ENCODE measurements around a stretch of chr1.

- RRBS, result no CpG with 5 or more reads among the region's 15 CpGs
Measured at GRCh38 chr1:234553491-234554083, 56.4 kb downstream of the IRF2BP2 start.

DNA sequence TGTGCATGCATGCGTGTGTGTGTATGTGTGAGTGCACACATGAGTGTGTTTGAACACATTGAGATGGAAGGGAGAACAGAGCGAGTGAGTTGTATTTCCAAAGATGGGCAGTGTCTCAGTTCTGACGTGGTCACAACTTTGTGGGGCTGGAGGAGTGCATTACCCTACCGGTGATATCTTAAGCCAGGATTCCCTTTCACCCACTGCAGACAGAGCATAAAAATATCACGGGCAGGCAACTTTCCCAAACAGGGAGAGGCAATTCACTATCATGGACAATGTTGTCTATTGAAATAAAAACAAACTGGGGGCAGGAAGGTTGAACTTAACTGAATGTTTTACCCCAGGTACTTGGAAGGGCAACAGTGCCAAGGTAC is 27.7 kb downstream of the IRF2BP2 start:
- RRBS, result no CpG with 5 or more reads among the region's 5 CpGs

DNA sequence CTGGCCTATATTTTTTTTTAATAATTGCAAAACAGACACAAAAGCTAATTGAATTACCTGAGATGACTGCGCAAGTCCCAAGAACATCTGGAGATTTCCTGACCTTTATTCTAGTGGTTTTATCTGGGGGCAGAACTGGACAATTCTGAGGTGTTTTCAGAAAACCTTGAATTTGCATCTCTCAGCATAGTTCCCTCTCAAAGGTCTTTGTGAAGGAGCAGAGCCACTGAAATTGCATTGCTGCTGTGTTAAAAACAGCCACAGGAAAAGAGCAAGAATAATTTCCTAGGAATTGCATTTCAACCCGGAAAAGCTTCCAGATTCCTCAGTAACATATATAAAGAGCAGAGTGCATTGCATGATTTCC is 11.3 kb downstream of the IRF2BP2 start:
- RRBS, result no CpG with 5 or more reads among the region's 2 CpGs

- RRBS, result no CpG with 5 or more reads among the region's 11 CpGs
Measured at GRCh38 chr1:234605928-234606915, 3.8 kb downstream of the IRF2BP2 start.

GRCh38 chr1:234627409-234627976 is 17.5 kb upstream of the IRF2BP2 start:
- RRBS, result no CpG with 5 or more reads among the region's 8 CpGs

GRCh38 chr1:234670936-234671284 is 60.9 kb upstream of the IRF2BP2 start:
- RRBS, result no CpG with 5 or more reads among the region's 7 CpGs

- RRBS, result no CpG with 5 or more reads among the region's 7 CpGs
Measured at GRCh38 chr1:234725091-234725763, 115.2 kb upstream of the IRF2BP2 start.

GRCh38 chr1:234825454-234826221 is 215.7 kb upstream of the IRF2BP2 start:
- RRBS, result no CpG with 5 or more reads among the region's 8 CpGs

DNA sequence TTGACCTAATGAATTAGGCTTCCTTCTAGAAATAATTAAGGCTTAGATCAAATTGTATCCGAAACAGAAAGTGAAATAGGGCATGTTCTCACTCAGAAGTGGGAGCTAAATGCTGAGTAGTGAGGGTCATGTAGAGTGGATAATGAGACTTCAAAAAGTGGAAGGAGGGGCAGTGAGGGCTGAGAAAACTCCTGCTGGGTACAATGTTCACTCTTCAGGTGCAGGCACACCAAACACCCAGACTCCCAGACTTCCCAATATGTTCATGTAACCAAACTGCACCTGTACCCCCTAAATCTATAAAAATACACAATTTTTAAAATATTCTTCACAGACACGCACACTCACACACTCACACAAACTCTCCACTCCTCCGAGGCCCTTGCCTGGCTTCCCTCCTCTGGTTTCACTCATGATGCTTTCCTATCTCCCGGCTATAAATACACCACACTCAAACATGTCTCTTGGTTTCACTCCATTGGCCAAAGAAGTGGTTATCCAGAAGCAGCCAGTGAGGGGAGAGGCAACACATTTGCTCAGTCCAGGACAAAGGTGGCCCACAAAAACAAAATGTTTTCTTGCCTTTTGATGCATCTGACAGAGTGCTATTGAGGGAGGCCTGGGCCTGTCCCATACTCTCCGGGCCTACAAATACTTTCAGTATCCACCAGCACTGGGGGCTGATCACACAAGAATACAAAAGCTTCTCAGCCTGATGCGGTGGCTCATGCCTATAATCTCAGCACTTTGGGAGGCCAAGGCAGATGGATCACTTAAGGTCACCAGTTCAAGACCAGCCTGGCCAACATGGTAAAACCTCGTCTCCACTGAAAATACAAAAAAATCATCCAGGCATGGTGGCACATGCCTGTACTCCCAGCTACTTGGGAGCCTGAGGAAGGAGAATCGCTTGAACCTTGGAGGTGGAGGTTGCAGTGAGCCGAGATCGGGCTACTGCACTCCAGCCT is 249.1 kb downstream of the TOMM20 start:
- RRBS, result no CpG with 5 or more reads among the region's 10 CpGs

DNA sequence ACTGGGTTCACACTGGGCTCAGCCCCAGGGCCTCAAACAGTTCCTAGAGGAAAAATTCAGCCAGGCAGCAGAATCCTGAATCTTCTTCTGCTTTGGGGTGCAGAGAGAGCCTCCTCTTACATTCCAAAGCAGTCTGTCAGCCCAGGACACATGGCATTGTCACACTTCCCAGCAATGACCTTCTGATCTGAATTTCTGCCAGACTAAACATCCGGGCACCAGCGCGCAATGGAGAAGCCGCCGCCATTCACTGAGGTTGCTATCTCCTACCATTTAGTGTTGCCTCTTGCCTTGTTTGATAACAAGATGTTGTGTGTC is 229.2 kb downstream of the TOMM20 start:
- RRBS, result no CpG with 5 or more reads among the region's 5 CpGs

DNA sequence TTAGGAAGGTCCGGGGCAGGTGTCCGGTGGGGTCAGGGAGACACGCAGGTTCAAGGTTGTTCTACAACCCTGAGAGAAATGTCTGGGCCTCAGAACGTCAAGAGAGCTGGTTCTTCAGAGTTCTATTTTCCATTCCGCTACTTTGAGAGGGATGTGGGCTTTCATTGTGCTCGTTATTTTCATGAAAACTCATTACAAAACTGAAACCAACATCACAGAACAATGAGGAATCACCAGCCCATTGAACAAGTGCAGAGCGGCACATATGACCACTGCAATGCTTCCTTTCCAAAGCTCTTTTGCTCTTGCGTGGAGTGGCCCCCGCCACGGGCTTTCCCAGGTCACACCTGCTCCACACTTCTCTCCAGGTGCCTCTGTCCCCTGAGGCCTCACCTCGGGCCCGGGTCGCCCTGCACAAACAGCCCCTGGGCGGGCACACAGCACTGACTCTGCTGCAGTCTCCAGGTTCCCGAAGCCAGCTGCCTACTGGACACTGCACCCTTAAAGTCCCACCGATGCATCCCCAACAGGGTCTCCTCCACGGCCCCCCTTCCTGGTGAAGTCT is 201.8 kb downstream of the TOMM20 start:
- RRBS, result no CpG with 5 or more reads among the region's 17 CpGs

GRCh38 chr1:235074311-235074697 is 54.3 kb downstream of the TOMM20 start:
- RRBS, result no CpG with 5 or more reads among the region's 4 CpGs

- RRBS, result no CpG with 5 or more reads among the region's 12 CpGs
Measured at GRCh38 chr1:235107787-235108911, 20.5 kb downstream of the TOMM20 start.

DNA sequence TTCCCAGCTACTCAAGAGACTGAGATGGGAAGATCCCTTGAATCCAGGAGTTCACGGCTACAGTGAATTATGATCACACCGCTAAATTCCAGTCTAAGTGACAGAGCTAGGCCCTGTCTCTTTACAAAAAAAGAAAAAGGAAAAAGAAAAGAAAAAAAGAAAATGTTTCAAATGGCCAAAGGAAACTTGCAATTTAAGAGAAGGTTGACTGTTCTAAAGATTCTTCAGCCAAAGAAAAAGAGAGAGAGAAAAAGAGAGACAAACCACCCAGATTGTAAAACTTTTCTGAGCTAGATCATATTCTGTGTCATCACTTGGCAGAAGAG is 20.7 kb downstream of the ARID4B start:
- RRBS, result no CpG with 5 or more reads among the region's 2 CpGs

- RRBS, result no CpG with 5 or more reads among the region's 12 CpGs
Measured at GRCh38 chr1:235326520-235326943, 1.4 kb downstream of the ARID4B start.

- RRBS, result no CpG with 5 or more reads among the region's 9 CpGs
Measured at GRCh38 chr1:235588889-235589329, 60.7 kb downstream of the GNG4 start.

DNA sequence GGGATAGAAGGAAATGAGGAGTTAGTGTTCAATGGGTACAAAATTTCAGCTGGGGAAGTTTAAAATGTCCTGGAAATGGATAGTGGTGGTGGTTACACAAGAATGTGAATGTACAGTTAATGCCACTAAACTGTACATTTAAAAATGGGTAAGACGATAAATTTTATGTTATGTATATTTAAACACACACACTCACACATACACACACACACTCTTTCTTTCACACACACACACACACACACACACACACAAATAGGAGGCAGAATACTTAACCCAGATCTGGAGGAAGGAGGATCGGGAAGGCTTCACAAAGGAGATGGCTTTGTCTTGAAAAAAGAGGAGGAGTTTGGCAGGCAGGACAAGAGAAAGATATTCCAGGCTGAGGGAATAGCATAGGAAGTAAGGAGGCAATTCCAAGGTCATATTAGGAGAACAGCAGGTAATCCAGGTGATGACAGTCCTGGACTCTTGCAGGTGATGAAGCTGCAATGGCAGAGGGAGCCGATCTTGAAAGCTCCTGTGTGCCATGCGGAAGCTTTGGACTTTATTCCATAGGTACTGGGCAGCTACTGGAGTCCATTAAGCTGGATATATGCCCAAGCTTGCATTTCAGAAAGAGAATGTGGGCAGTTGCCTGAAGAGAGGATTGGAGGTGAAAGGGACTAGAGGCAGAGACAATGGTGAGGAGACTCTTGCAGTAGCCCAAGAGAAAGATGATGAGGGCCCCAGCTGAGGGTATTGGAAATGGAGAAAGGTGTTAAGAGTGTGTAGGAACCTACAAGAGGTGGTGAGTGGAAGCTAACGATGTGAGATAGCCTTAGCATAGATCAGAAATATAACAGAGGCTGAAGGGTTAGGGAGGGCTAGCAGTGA is 15.4 kb upstream of the LYST start:
- RRBS, result no CpG with 5 or more reads among the region's 5 CpGs

GRCh38 chr1:235998820-235999238 is 66.1 kb downstream of the NID1 start:
- RRBS, result no CpG with 5 or more reads among the region's 7 CpGs

- RRBS, result 2% methylated on average over 18 of the region's 53 CpGs
Measured at GRCh38 chr1:236063618-236064622, 970 bp downstream of the NID1 start.

Data from hTERT-HM (cell line).